ENCODE measurements around a stretch of chr22.

- PRO-cap = no peak
Measured at GRCh38 chr22:21861412-21861987, 5.9 kb downstream of the MAPK1 start.

DNA sequence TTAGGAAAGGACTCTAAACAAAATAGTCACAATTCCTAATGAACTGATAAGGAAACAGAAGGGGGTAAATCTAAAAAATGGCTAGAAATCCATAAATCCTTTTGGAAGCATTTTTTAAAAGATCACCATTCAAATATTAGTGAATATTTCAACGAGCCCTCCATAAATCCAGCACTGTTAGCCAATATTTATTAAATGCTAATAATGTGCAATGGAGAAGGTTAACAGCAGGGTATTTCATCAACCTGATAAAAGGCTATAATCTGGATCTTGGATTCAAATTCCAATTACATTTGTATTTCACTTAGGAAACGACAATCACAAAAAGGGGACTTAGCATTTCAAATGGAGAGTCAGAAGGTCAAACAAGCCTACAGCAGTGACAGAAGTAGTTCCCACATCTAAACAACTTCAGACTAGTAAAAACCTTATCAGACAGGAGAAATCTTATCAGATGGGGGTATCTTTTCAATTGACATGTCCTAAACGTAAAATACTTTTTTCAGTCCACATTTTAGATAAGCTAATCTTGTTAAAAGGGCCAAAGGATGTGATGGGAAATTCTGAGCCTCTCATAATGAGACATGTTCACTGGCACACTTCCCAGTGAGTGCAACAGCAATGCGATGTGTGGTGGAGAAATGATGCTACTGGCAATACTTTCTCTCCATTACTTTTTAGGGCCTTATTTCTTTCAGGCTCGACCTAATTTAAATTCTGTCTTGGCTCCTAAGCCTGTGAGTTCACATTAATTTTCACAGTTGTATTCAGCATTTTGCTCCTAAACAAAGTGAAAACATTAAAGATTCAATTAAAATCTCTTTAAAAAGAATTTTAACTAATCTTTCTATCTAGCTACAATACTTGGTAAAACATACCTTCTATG lies 2.5 kb downstream of the MAPK1 start:
- PRO-cap = no peak

DNA sequence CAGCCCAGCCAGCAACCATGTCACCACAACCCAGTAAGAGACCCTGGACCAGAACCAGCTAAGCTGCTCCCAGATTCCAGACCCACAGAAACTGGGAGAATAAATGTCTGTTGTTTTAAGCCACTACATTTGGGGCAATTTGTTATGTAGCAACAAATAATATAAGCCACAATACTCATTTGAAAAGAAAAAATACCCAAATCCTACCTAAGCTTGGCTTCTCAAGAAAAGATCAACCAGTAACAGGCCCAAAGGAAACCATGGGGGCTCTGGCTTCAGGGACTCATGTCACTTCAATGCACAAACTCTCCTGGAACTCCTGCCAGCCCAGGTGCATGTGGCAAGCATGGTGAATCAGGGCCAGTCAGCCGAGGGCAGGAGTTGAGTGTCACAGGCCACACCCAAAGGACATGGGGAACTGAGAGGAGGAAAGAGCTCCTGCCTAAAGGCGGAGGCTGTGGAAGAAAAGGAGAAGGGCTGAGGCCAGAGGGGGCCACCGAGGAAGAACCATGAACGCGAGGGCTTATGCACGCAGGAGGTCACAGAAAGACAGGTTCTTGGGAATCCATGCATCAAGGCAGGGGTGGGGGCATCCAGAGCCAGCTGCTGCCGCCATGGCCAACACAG lies 15.8 kb downstream of the PPM1F start:
- PRO-cap = no peak

- PRO-cap = no peak
Measured at GRCh38 chr22:21992631-21992983, 10.0 kb upstream of the TOP3B start.

DNA sequence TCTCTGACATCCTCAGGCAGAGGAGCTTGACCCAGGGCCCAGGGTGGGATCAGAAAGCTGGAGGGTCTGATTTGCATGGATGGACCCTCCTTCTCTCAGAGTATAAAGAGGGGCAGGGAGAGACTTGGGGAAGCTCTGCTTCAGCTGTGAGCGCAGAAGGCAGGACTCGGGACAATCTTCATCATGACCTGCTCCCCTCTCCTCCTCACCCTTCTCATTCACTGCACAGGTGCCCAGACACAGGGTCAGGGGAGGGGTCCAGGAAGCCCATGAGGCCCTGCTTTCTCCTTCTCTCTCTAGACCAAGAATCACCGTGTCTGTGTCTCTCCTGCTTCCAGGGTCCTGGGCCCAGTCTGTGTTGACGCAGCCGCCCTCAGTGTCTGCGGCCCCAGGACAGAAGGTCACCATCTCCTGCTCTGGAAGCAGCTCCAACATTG lies 77.8 kb downstream of the VPREB1 start:
- PRO-cap = no peak

GRCh38 chr22:22394792-22395123 lies 113.8 kb downstream of the ZNF280B start:
- PRO-cap = no peak

DNA sequence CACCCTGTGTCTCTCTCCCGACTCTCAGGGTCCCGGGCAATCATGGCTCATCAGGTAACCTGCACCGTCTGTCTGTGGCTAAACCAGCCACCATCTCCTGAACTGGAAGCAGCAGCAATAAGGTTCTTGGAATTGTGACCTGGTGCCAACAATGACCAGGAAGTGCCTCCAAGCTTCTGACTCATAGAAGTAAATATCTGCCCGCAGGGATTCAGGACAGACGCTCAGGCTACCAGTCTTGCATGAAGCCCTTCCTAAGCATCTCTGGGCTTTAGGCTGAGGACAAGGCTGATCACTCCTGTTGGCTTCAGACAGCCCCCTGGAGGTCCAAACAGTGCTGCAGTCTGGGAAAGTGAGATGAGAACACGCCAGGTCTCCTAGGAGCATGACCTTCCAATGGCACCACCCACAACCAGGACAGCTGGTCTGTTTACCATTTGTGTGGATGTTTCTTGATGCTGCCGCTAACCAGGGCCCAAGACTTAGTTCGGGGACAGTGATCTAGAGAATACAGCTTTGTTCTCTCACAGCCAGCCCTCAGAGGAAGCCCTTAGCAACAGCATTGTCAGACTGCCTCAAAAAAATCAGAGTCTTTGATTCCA lies 111.3 kb downstream of the ZNF280B start:
- PRO-cap = no peak

GRCh38 chr22:22557370-22558014 lies 1.6 kb downstream of the PRAME start:
- PRO-cap = no peak

- PRO-cap = no peak
Measured at GRCh38 chr22:22734279-22734828, 89.9 kb downstream of the GGTLC2 start.

DNA sequence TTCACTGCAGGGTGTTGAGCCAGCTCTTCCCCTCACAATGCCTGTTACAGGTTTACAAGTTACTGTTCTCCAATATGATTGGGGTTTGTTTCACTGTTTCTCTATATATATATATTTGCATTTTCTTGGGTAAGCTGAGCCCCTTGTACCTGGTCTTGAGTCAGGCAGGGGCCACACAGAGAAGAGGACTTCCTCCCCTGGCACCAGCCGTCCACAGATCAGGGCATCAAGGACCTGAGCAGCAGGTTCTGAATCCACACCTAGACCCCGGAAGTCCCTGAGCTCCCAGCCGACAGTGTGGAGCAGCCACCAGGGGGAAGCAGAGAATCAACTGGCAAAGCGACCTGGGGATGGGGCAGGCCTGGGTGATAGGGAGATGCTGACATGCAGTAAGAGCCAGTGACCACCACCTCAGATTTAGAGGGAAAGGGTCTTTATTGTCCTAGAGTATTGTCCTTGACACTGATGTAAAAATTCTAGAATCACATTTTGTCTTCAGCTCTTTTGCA lies 109.1 kb downstream of the GGTLC2 start:
- PRO-cap = no peak

GRCh38 chr22:22792136-22792607 lies 95.4 kb upstream of the IGLL5 start:
- PRO-cap = no peak

DNA sequence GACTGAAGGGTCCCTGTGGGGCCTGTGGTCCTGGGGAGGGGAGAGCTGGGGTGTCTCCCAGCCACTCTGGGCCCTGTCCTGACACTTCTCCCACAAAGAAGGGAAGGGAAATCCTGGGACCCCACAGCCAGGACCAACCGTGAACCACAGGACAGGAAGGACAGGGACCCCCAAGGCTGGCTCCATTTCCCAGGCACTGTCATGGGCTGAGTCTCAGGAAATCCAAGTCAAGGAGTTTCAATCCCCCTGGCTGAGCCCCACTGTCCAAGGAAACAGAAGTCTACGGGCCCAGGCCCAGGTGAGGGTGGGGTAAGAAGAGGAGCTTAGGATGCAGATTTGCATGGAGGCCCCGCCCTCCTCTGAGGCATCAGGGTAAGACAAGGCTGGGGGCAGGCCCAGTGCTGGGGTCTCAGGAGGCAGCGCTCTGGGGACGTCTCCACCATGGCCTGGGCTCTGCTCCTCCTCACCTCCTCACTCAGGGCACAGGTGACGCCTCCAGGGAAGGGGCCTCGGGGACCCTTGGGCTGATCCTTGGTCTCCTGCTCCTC lies 31.4 kb upstream of the IGLL5 start:
- PRO-cap = no peak

- PRO-cap = unidirectional peak, plus-strand start at chr22:22904987
Measured at GRCh38 chr22:22904639-22905176, 17.1 kb downstream of the IGLL5 start.

- PRO-cap = no peak
Measured at GRCh38 chr22:22927888-22928192, 40.2 kb downstream of the IGLL5 start.

- PRO-cap = no peak
Measured at GRCh38 chr22:23067789-23068049, 2.6 kb upstream of the GNAZ start.

- PRO-cap = no peak
Measured at GRCh38 chr22:23070687-23071252, 451 bp downstream of the GNAZ start.

DNA sequence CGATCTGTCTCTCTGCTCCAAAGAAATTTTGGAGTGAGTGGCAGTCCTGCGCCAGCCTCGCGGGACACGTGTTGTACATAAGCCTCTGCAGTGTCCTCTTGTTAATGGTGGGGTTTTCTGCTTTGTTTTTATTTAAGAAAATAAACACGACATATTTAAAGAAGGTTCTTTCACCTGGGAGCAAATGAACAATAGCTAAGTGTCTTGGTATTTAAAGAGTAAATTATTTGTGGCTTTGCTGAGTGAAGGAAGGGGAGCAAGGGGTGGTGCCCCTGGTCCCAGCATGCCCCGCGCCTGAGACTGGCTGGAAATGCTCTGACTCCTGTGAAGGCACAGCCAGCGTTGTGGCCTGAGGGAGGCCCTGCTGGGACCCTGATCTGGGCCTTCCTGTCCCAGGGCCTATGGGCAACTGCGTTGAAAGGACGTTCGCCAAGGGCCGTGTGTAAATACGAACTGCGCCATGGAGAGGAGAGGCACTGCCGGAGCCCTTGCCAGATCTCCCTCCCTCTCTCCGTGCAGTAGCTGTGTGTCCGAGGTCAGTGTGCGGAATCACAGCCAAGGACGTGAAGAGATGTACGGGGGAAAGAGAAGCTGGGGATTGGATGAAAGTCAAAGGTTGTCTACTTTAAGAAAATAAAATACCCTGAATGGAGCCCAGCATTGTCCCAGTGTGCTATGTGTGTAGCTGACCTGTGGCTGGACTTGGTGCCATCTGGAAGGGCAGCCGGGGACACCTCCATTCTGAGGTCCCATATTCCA lies 17.2 kb downstream of the RSPH14 start:
- PRO-cap = no peak

GRCh38 chr22:23527279-23527759 lies 52.8 kb downstream of the IGLL1 start:
- PRO-cap = no peak

DNA sequence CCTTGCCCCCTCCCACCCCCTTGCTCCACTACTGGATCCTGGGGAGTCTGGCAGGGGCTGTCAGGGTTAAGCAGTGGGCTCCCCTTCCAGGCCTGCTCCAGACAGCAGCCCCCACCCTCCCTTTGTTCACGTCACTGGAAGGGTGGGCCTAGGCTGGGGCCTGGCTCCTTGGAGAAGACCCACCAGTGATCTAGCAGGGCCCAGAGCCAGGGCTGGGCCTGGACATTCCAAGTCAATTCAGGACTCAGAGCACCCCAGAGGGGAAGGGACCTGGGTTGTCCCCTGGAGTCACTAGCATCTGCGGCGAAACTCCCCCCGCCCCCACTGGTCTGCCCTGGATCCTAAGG lies 45.9 kb downstream of the IGLL1 start:
- PRO-cap = no peak

- PRO-cap = no peak
Measured at GRCh38 chr22:23714238-23714649, 23.4 kb downstream of the RGL4 start.

Measured in vermiform appendix (tissue), 1 donor.